Measurements from ENCODE around the genes ADGRA1, FUOM and SCART1.

- RRBS, 2 experiments: no CpG with 5 or more reads among the region's 13 CpGs
These were observed 13.3 kb downstream of the PWWP2B start for GRCh38 chr10:132410322-132410685.

DNA sequence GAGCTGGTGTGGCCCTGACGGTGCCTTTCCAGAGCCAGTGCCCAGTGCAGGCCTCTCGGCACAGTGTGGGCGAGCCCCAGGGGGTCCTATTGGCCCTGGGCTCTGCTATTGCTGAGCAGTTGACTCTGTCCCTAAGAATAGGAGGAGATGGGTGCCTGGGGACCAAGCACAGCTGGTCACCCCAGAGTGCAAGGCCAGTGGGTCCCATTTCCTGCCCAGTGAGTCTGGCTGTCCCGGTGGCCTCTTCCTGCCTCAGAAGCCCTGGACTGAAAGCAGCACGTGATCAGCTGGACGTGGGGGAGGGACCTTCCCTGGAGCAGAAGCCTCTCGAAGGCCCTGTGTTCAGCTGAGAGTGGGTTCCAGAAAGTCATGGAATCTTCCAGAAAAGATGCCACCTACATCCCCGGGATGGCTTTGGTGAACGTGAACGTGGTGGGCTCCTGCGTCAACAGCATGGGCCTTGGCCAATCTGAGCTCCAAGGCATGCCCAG lies 42.0 kb downstream of the PWWP2B start:
- RRBS, 2 experiments: no CpG with 5 or more reads among the region's 11 CpGs

DNA sequence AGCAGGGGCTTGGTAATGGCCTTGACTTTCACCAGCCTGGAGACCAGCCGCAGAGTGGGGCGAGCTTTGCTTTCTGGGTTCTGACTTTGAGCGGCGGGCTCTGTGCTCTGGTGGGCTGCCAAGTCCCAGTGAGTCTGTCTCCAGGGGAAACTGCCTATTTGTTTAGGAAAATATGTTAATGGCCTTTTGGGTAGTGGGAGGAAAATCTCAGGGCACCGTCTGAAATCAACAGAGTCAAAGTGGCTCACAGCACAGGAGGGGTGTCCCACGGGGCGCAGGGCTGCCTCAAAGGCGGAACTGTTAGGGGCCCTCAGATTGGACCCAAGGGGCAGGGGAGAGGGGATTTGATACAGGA lies 68.0 kb upstream of the INPP5A start:
- RRBS, 2 experiments: no CpG with 5 or more reads among the region's 8 CpGs

GRCh38 chr10:132506649-132507148 lies 30.9 kb upstream of the INPP5A start:
- RRBS, 2 experiments: no CpG with 5 or more reads among the region's 10 CpGs

DNA sequence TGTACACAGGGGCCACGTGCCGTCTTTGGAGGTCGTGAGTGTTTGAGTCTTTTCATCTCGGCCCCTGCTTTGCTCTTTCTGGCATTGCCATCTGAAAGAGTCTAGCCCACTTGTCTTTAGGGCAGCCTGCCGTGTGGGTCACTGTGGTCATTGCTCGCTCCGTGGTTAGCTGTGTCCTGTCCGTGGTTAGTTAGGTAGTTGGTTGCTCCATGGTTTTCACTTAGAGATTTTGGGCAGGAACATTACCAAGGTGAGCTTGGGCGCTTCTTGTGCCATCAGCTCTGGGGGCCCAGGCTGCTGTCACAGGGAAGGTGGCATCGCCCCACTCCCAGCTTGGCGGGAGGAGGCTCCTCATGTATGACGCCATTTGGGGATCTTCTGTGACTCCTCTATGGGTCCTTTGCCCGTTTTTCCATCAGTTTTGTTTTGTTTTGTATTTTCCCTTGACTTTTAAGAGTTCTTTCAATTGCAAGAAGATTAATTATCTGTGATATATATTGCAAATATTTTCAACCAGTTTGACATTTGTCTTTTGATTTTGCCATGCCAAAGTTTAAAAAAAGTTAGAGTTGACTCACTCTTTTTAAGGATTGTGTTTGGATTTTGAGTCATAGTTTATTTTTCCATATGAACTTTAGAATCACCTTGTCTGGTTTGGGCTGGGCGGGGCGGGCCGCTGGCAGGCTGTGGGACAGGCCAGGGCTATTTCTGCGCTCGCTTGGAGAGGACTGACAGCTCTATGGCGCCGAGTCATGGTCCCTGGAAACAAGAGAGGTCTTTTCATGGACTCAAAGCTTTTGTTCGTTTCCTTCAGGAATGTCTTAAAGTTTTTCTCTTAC lies 53.3 kb downstream of the INPP5A start:
- RRBS, 2 experiments: no CpG with 5 or more reads among the region's 21 CpGs

DNA sequence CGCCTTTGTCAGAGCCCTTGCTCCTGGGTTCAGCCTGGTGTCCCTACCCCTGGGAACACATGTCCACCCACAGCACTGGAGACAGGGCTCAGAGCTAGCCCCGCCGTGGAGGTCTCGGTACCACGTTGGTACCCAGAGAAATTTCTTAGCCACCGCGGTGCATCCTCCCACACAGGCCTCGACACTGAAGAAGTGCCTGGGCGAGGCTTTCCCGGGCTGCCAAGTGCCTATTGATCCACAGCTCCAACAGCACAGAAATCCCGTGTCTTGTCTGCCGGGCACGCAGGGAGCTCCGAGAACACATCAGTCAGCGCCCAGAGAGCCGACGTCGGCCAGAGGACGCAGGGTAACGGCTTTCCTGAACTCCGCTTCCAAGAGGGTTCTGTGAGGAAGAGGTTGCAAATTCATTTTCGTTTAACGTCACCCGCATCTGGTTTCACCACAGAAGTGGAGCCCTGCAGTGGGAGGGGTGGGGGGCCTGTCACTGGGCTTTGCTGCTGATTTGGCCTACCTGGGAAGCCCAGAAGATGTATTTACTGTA lies 117.7 kb downstream of the INPP5A start:
- RRBS, 2 experiments: 91 to 95% methylated on average over 3 of the region's 24 CpGs

DNA sequence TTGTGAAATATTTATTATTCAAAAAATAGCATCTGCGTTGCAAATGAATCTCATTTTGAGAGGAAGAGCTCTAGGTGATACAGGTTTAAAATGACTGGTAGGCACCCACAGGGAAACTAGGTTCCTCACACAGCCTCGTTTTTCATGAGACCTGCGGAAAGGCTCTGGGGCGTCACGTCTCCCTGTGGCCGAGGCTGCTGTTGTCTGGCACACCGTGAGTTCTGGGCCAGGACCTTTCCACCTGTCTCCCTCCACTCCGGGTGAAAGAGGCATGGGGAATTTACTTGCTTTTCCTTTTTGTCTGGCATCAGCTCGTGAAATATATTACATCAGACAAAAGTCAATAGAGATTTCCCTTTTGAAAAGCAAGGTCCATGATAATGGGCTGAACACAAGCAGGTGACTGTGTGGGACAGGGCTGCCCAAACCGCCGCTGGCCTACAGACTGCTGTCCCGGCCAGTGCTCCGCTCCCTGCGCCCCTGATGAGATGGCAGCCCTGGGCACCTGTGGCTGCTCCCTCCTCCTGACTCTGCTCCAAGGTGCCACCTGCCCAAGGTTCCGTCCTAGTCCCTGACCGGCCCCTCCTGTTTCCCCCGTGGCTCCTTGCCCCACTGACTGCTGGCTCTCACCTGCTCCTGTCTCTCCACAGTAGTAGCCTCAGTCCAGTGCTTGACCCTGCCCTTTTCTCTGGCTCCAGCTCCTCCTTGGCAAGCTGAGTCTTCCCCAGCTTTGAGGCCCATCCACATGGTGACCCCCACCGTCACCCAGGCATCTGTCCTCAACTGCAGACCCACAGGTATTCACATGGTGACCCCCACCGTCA lies 109.6 kb downstream of the NKX6-2 start:
- RRBS, 2 experiments: no CpG with 5 or more reads among the region's 19 CpGs

DNA sequence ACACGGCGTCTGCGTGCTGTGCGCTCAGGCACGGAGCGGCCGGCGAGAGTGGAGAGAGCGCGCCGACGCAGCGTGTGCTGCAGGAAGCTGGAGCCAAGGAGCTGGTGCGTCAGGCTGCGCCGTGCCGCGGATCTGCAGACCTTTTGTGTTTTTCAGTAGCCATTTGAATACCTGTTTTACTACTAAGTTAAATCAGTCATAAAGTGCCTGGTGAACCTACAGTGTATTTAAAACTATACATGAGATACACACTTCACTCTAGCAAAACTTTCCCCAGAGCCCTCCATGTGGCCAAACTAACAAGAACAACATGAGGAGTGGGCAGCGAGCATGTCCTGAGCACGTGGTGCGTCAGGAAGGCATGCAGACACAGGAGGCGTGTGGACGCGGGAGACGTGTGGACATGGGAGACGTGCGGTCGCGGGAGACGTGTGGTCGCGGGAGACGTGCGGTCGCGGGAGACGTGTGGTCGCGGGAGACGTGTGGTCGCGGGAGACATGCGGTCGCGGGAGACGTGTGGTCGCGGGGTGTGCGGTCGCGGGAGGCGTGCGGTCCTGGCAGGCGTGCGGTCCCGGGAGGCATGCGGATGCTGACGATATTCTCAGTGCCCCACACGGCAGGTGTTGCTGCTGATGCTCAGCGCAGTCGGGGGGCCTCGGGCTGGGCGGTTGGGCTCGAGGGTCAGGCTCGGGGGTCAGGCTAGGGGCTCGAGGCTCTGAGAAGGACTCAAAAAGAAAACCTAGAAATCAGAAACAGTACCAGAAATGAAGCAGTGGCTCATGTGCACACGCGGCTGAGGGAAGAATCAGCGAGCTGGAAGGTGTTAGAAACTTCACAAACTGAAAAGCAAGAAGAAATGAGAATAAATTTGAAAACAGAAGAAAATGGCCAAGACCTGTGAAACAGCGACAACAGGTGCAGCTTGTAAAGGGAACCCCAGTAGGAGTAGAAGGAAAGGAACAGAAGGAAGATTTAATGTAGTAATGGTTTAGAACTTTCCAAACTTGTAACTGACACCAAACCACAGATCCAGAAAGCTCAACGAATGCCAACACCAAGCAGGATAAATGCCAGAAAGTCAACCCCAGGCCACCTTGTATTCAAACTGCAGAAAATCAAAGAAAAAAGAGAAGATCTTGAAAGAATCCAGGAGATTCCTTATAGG lies 94.2 kb downstream of the NKX6-2 start:
- RRBS, 2 experiments: 98% methylated on average over 7 of the region's 71 CpGs

- RRBS, 2 experiments: 92 to 96% methylated on average over 6 to 8 of the region's 66 CpGs
These were observed 72.1 kb downstream of the NKX6-2 start for GRCh38 chr10:132713503-132714631.

DNA sequence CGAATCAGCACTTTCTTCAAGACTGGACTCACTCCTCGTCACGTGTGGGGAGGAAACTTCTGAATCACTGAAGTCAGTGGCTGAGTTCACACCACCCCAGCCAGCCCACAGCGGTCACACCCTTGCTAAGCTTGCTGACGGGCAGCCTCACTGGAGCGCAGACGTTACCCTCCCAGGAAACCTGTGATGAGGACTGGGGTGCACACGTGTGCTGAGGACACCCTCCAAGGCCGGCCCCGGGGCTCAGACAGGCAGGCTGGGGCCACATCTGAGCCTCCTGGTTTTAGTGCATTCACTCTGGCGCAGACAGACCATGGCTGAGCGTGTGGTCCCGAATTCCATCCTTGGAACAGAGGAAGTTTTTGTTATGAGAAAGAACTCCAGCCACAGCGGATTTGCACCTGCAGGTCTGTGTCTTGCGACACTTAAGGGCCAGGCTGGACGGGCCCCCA lies 42.3 kb downstream of the NKX6-2 start:
- RRBS, 2 experiments: no CpG with 5 or more reads among the region's 16 CpGs

GRCh38 chr10:133087332-133088187 lies at the start of gene ADGRA1:
ADGRA1 (plus strand) TSS chr10:133087924.
- RRBS, 2 experiments: 1 to 4% methylated on average over 44 of the region's 86 CpGs

GRCh38 chr10:133158798-133159390 lies 1.1 kb upstream of the KNDC1 start:
- RRBS, 2 experiments: 4 to 10% methylated on average over 1 of the region's 14 CpGs

- RRBS, 2 experiments: 75 to 80% methylated on average over 5 of the region's 46 CpGs
These were observed 7.4 kb downstream of the KNDC1 start for GRCh38 chr10:133167313-133167996.

GRCh38 chr10:133247504-133248587 lies 10.2 kb downstream of the VENTX start:
- RRBS, 2 experiments: 82 to 84% methylated on average over 9 of the region's 56 CpGs

DNA sequence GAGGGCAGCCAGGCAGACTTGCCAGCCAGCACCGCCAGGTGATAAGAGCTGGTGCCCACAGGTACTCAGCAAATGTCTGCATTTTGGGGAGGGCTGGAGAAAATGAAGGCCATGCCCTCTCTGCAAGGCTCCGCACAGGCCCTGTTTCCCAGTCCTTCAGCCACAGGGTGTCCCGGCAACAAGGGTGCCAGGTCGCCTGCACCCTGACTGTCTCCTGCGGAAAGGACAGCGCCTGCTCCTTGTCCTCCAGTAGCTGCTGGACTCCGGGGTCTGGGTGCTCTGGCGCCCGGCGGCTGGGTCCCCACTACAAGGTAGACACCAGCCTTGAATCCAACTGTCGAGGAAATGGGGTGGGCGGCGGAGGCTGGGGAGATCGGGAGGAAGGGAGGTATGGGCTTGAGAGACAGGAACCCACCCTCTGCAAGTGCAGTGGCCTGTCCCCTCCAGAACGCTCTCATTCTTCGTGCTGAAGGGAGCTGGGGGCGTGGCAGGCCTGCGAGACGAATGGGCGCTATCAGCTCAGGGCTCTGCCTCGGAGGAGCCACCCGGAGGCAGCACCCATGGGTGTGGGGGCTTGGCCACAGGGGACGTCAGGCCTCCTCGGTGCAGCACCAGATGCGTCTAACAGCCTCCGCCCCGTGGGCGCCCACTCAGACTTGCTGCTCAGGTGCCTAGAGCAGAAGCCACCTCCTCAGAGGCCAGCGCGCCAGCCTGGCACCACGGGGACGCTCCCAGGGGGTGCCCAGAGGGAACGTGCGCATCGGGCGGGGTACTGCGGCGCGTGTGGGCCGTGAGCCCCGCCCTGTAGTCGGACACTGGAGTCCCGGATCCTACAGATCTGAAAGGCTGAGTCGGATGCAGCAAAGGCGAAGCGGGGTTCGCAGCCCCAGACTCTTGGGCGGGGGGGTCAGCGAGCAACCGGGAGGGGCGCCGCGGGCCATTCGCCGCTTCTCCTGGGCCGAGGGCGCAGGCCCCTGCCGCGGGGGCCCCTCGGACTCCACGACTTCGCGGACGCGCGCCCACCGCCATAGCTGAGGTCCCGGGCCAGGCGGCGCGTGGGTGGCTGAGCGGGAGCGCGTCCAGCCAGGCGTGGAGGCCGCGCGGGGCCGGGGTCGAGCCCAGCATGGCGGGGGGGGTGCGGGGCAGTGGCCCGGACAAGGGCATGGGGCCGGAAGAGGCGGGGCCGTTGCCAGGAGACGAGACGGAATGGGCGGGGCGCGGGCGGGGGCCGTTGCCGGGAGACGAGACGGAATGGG lies 15.4 kb downstream of the ADAM8 start:
- RRBS, 2 experiments: 7 to 9% methylated on average over 21 to 33 of the region's 96 CpGs

DNA sequence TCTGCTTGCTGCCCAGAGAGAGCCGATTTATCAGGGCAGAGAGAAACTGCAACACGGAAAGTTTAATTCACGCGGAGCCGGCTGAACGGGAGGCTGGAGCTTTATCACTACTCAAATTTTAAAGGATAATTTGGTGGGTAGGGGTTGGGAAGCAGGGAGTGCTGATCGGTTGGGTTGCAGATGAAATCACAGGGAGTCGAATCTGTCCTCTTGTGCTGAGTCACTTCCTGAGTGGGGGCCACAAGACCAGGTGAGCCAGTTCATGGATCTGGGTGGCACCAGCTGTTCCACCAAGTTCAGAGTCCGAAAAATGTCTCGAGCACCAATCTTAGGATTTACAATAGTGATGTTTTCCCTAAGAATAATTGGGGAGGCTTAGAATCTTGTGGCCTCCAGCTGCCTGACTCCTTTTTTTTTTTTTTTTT lies 3.6 kb upstream of the PRAP1 start:
- RRBS, 2 experiments: no CpG with 5 or more reads among the region's 10 CpGs

DNA sequence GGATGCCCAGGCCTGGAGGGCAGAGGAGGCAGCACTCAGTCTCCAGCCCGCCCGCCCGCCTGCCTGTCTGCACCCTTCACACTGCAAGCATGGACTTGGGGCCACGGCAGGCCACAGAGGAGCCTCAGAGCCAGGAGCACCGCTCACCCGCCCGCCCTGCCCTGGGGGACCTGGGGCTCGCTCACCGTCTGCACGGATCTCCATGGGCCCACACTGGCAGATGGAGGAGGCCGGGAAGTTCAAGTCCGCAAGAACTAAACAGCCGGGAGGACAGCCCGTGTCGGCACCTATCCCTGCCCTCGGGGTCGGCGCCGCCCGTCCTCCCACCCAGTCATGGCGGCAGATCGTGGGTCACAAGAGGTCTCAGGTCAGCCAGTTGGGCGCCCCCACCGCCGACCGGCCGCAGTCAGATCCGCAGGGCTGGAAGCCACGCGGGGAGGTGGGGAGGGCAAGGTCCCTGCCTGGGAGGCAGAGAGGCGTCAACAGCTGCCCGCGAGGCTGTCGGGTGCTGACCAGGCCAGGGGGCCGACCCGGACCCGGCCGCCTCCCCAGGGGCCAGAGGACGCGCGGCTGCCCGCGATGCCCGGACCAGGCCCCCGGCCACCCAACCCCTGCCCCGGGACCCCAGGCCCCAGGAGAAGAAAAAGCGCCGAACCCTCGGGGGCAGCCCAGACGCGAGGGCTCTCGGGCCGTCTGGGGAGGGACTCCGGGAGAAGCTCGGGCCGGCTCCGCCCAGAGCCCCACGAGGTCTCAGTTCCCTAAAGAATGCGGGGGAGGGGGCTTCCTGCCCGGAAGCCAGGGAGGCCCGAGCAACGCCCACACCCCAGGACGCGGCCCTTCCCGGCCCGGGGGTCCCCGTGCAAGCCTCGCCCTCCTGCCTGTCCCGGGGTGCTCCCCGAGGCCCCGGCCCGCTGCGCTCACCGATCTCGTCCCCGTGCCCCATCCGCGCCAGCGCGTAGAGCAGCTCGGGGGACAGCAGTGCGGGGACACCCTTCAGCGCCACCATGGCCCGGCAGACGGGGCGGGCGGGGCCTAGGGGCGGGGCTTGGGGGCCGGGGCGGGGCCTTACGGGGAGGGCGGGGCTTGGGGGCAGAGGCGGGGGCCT lies at the start of gene FUOM:
Gene FUOM (minus strand): TSS at position 1,018 of the 1,105 bp plus-strand sequence.
- RRBS, 2 experiments: 2 to 7% methylated on average over 44 to 51 of the region's 93 CpGs

DNA sequence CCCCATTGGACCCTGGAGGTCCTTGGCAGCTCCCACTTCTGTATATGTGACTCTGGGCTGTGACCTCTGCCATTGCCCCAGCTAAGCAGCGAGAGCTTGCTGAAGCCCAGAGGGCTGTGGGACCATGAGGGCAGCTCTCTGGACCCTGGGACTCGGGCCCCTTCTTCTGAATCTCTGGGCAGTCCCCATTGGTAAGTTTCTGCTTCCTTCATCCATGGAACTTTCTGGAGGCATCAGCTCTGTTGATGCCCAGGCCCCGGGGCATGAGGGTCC lies at the start of gene SCART1:
Gene SCART1 (plus strand): TSS at position 72 of the 273 bp plus-strand sequence.
- RRBS, 2 experiments: 70 to 73% methylated on average over 1 of the region's 3 CpGs

- RRBS, 2 experiments: 29 to 38% methylated on average over 5 of the region's 22 CpGs
These were observed 5.3 kb downstream of the CYP2E1 start for GRCh38 chr10:133532128-133533223.

GRCh38 chr10:133542345-133542708 lies 15.2 kb downstream of the CYP2E1 start:
- RRBS, 2 experiments: no CpG with 5 or more reads among the region's 4 CpGs